Metanephros (tissue), 2 donors: ENCODE data around the genes SCGB2A2, UQCC3 and TMEM223.

DNA sequence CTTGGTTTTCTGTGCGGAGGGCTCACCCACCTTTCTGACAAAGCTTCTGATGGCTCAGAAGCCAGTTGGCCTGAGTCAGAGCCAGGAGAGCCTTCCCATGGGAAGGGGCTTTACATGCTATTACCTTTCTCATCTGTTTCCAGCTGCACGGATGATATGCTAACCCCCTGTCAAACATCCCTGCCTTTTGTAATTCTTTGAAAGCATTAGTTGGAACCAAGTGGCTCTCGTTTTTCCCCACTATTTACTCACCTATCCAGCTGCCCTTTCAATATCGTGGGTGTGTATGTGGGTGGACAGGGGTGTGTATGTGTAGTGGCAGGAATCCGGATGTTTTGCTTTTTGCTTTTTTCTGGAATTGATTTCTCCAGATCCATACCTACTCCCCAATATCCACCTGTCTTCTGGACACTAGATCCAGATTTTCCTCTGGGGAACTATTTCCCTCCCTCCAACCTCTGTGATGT, 9.9 kb upstream of the FTH1 start:
- RAMPAGE, long total RNA = no peak

DNA sequence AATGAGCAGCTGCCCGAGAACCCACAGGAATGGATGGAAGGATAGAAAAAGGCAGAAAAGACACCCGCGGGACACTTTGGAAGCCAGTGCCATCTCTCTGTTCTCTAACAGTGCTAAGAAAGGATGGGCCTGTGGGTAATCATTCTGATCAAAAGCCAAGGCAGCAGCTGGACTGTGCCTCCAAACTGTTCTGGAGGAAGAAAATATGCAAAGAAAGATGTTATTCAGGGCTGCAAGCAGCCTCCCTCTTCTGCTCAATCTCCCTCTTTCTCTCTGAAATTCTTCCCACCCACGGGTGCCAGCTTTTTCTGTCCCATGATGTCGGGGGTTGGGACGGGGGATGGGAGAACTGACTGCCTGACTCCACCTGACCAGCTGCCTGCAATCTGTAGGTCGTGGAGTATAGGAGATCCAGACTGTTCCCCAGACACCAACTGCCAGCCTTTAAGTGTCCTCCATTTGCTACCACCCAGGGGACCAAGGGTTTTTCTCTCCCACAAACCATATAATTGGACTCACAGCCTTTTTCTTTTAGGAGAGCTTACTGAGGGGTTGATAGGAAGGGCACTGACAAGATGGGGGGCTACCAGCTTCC, 37.9 kb upstream of the FTH1 start:
- RAMPAGE, long total RNA = no peak

GRCh38 chr11:62033625-62034081, 66.2 kb upstream of the FTH1 start:
- RAMPAGE, long total RNA = no peak

DNA sequence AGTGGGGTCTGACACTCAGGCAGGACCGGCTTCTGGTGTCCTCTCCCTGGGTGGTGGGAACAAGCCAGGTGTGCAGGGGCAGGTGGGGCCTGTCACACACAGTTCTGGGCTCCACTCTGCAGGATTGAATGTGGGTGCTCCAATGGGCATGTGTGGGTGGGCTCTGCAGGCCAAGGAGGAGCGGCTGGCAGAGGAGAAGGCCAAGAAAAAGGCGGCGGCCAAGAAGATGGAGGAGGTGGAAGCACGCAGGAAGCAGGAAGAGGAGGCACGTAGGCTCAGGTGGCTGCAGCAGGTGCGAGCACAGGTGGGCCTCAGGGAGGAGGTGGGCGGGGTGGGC, 21.6 kb downstream of the INCENP start:
- RAMPAGE, long total RNA = no peak

GRCh38 chr11:62269736-62270449, at the start of gene SCGB2A2:
TSS of gene SCGB2A2 (plus strand) at chr11:62270158.
- RAMPAGE, long total RNA = no peak

DNA sequence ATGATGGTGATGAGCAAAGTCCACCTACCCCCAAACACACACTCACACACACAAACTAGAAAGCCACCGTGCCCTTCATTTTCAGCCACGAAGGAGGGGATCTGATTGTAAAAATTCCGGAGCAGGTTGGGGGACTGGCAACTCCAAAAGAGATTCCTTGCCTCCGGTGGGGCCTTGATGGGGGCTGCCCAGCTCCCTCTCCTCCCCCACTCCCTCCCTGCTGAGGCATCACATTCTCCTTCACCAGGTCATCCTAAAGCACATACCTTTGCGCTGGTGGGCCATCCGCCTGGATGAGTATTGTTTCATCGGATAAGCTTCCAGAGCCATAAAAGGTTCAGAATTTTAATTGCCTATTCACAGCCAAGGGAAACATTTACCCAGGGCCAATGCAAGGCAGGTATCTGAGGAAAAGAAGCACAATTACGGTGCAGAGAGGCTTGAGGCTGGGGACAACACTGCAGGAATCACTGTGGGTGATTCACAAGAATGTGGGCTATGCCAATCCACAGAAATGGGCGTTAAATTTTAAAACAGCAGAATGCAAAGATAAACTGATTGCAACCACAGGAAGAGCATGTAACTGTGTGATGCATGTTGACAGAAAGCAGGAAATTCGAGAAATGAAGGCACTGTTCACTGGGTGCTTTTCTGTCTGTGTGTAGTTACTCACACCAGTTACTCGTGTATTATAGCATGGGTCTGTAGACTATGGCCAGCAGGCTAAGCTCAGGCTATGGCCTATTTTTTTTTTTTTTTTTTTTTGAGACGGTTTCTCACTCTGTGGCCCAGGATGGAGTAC, 7.8 kb downstream of the SCGB1A1 start:
- RAMPAGE, long total RNA = no peak

- RAMPAGE, long total RNA = no peak
Measured at GRCh38 chr11:62427979-62428279, 9.1 kb downstream of the SCGB1A1 start.

- RAMPAGE, long total RNA = no peak
Measured at GRCh38 chr11:62463138-62463540, 44.3 kb downstream of the SCGB1A1 start.

DNA sequence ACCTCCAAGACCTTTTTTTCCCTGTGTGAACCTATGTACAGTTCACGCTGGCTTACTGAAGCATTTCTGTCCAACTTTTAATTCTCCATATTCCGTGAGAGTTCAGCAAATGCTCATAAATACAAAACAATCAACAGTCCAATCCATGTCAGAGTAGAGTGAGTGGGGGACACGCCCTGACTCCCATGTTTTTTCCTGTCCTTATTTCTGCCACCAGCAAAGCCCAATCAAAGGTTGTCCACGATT, 43.7 kb downstream of the AHNAK start:
- RAMPAGE, long total RNA = no peak

- RAMPAGE, long total RNA = no peak
Measured at GRCh38 chr11:62508074-62509039, 38.2 kb downstream of the AHNAK start.

- RAMPAGE, long total RNA = no peak
Measured at GRCh38 chr11:62547005-62547777, 585 bp upstream of the AHNAK start.

- RAMPAGE, long total RNA = no peak
Measured at GRCh38 chr11:62555899-62556140, 9.2 kb upstream of the AHNAK start.

DNA sequence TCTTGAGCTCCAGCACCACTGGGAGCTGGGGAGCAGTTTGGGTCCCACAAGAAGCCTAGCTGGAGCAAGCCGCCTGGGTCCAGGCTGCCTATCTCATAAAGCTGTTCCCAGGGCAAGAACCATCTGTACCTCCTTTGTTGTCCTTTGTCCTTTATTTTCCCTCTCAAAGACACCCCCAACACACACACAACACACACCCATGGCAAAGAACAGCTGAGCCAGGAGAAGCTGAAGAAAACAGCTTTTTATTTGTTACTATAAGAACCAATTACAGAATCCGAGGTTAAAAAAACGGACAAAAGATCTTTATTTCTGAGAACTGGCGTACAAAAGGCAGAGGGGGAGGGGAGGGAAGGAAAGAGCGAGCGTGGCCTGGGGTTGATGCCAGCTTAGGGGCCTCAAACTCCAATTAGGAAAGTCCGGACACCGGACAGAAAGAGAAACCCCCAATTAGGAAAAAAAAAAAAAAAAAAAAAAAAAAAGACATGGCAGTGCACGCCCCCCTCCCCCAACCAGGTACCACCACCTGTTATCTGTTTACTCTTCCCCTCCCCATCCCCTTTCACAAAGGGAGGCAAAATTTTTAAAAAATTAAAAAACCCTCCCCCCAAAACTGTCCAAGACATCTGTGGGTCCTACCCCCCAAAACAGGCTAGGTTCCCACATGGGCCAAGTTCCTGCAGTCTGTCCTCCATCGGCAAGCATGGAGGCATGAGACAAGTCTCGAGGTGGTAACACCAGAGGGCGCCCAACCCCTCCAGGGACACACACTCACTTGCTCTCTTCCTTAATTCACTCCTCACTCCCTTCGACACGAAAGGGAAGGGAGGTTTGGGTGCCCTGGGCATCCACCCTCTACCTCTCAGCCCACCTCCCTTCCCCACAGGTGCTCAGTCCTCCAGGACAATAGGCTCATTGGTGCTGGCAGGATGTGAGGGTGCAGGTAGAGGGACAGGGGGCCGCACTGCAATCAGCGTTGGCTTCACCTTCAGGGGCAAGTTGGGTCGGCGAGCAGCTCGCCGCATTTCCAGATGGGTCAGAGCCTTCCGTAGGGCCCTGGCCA, 2.0 kb upstream of the TUT1 start:
- RAMPAGE, long total RNA = no peak

GRCh38 chr11:62670948-62671507, 445 bp upstream of the UQCC3 start:
- RAMPAGE, long total RNA = no peak

DNA sequence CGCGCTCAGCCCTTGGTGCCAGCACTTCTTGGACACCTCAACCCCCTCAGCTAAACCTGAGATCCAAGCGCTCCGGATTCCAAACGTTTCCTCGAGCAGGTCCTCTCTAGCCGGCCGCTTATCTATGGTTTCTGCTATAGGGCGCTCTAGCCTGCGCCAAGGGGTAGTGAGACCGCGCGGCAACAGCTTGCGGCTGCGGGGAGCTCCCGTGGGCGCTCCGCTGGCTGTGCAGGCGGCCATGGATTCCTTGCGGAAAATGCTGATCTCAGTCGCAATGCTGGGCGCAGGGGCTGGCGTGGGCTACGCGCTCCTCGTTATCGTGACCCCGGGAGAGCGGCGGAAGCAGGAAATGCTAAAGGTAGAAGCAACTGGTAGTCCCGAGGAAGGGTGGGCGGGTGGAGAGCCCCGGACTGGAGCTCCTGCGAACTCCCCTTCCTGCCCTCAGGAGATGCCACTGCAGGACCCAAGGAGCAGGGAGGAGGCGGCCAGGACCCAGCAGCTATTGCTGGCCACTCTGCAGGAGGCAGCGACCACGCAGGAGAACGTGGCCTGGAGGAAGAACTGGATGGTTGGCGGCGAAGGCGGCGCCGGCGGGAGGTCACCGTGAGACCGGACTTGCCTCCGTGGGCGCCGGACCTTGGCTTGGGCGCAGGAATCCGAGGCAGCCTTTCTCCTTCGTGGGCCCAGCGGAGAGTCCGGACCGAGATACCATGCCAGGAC, at the start of gene UQCC3:
UQCC3 (plus strand) TSS at position 166 of the 720 bp plus-strand sequence.
- RAMPAGE, long total RNA = start-site peak on the plus strand centred at position 186 of the sequence, 52 bp wide, 1,297 and 259 reads in 2 replicates; start-site peak on the plus strand centred at position 365 of the sequence, 77 bp wide, 261 and 35 reads in 2 replicates

- RAMPAGE, long total RNA = no peak
Measured at GRCh38 chr11:62680773-62681224, 1.9 kb upstream of the UBXN1 start.

DNA sequence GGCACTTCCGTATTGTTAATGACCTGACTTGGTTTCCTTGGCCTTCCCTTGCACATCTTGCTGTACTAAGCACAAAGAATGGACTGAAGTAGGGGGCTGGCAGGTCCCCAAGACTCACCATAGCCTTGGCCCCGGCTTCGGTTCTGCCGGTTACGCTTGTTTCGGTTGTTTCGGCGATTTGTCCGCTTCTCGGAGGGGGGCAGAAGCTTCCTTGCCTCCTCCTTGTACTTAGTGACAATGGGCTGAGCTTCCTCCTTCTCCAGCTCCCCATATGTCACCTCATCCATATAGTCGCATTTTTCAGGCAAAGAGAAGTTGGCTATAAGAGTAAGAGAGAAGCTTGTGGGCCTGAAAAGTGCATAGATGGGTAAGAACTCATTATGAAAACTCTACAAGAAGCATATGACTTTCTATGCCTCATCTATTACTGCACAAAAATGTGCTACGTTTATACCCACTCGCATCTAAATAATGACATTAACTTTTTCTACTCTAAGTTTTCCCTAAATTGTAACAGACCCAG, 9.5 kb downstream of the GNG3 start:
- RAMPAGE, long total RNA = no peak

DNA sequence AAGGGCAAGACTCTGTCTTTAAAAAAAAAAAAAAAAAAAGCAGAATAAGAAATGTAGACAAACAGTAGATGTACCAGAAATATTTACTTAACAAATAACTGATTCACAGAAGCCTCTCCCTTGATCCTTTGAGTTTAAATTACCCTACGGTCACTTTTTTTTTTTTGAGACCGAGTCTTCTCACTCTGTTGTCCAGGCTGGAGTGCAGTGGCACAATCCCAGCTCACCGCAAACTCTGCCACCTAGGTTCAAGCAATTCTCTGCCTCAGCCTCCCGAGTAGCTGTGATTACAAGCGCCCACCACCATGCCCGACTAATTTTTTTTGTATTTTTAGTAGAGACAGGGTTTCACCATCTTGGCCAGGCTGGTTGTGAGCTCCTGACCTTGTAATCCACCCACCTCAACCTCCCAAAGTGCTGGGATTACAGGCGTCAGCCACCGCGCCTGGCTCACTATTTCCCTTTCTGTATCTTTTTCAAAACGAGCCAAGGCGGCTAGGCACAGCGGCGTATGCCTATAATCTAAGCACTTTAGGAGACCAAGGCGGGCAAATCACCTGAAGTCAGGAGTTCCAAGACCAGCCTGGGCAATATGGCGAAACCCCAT, 8.5 kb downstream of the HNRNPUL2 start:
- RAMPAGE, long total RNA = no peak

GRCh38 chr11:62719507-62720312, 7.5 kb downstream of the HNRNPUL2 start:
- RAMPAGE, long total RNA = no peak

DNA sequence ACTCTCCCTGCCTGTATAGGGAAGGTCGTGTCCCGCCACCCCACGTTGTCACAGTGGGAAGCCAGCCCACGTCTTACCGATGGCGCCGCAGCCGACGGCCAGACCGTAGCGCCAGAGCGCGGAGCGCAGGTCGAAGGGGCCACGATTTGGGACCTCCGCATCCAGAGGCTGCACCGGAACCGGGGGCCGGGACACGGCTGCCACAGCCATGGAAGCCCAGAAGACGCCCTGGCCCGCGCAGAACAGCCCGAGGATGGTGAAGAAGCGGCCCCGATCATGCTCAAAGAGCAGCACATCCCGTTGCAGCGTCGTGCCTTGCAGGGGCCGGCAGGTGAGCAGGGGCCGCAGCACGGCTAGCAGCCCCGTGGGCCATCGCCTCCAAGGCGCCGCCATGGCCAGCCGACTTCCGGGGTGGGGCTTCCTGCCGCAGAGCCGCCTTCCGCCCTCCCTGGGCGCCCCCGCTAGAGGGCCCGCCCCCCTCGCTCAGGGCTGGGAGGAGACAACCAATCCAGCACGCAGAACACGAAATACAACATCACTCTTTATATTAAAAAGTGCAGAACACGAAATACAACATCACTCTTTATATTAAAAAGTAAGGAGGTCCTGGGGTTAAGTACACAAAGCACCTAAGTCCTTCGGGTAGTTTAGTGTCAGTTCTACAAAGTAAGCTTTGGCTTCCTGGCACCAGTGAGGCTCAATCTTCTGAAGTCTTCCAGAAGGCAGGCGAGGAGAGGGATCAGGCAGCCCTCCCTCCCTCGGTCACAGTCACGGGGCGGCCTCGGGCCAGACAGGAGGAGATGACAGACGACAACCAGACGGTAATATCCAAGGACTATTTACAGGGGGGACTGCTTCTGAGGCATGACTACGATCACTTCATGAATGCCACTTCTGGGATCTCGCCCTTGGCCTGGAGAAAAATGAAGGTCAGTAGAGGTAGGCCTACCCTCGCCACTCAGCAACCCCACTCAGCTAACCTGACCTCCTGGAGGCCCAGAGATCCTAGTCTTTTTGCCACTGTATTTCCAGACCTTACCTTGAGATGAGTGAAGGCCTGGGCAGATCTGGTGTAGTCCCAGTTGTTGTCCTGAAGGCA, at the start of gene TMEM223:
TMEM223 (minus strand) TSS at position 405 of the 1,099 bp plus-strand sequence.
- RAMPAGE, long total RNA = start-site peak on the minus strand centred at position 402 of the sequence, 29 bp wide, 285 and 126 reads in 2 replicates